Mesenchymal stem cell of Wharton's jelly (primary cell): ENCODE measurements around a stretch of chr4.

GRCh38 chr4:37662579-37663586, 23.3 kb downstream of the RELL1 start:
- CAGE, long polyA plus RNA, result no peak

- CAGE, long polyA plus RNA, result no peak
Measured at GRCh38 chr4:37676646-37677334, 9.4 kb downstream of the RELL1 start.

GRCh38 chr4:37685024-37685664, 1.0 kb downstream of the RELL1 start:
- CAGE, long polyA plus RNA, result no peak

DNA sequence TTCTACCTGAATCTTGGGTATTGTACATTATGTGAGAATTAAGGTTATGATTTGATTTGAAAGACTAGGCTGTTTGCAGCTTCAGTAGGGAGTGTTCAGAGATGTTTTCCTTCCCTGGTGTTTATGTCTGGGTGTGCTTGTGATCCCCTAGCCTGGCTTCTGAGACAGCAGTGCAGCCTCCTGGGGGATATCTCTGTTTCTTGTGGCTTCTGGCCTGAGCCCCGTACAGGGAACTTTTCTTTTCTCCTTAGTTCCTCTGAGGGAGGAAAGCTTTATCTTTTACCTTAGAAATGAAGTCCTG, 45.1 kb downstream of the PTTG2 start:
- CAGE, long polyA plus RNA, result no peak

- CAGE, long polyA plus RNA, result no peak
Measured at GRCh38 chr4:38082092-38082423, 121.9 kb downstream of the PTTG2 start.

DNA sequence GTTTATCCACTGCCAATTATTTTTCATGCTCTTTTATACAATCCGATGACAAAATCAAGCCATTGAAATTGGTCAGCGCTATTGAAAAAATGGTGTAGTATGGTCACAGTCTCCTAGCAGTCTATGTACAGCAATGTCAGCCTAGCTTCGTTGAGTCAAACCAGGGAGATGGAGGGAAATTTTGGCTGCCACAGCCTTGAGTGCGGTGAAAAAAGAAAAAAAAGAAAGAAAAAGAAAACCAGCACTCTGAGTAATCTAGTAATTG, 350.1 kb downstream of the PTTG2 start:
- CAGE, long polyA plus RNA, result no peak

DNA sequence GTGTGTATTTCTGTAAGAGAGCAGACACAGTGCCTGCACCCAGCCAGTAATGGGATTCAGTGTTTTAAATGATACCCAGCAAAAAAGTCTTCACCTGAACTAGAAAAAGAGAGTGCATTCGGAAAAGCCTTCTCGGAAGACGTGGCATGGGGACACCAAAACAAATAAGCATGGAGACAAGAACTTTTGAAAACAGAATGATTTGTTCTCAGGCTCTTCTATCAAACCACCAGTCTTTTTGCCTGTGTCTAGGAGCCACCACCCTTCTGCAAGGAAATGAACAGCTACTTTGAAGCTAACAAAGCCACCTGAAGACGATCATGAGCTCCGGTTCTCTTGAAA, 335.1 kb upstream of the KLF3 start:
- CAGE, long polyA plus RNA, result no peak

- CAGE, long polyA plus RNA, result no peak
Measured at GRCh38 chr4:38509512-38509890, 154.5 kb upstream of the KLF3 start.

GRCh38 chr4:38609567-38610159, 54.3 kb upstream of the KLF3 start:
- CAGE, long polyA plus RNA, result no peak

DNA sequence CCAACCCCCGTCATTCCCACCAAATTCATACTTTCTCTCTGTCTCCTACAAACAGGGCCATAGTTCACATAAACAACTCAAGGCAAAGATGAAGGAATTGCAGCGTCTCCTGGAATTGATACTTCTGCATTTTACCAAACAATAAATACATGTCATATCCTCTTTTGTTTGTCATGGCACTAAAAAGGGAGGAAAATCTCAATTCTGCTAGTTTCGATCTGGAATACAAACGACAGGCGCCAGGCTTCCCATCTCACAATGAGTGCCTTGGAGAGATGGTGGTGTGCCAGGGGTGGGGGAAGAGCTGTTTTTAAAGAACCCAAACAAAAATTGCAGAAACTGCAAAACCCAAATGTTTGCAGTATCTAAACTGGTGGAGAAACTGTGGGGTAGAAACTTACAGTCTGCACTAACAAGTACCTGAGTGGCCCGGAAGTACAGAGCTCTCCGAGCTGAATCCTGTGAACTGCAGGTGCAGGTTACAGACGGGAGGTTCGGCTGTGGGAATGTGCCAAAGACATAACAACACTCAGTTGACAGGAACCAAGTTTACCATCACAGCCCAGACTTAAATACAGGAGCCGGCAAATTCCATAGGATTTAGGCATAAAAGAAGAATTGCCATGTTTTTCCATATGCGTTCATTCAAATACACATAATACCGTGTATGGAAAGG, 53.0 kb upstream of the KLF3 start:
- CAGE, long polyA plus RNA, result no peak

GRCh38 chr4:38625474-38625937, 38.5 kb upstream of the KLF3 start:
- CAGE, long polyA plus RNA, result no peak

- CAGE, long polyA plus RNA, result no peak
Measured at GRCh38 chr4:38689048-38690036, 25.3 kb downstream of the KLF3 start.

- CAGE, long polyA plus RNA, result no peak
Measured at GRCh38 chr4:38693428-38694047, 29.5 kb downstream of the KLF3 start.

DNA sequence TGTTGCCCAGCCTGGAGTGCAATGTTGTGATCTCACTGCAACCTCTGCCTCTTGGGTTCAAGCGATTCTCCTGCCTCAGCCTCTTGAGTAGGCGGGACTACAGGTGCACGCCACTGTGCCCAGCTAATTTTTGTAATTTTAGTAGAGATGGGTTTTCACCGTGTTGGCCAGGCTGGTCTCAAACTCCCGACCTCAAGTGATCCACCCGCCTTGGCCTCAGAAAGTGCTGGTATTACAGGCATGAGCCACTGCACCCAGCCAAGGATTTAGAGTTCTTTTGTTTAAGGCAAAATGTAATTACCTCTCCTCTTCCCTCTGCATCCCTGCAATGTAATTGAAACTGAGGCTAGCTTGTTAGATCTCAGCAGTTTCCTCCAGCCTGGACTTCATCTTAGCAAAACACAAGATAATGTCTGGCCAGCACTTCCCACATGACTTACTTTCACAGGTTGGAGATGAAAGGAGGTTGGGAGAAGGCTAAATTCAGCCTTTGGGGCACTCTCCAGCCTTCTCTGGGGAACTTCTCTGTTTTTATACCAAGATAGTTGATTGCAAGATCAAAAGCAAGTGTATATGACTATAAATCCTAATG, 37.8 kb downstream of the KLF3 start:
- CAGE, long polyA plus RNA, result no peak

- CAGE, long polyA plus RNA, result no peak
Measured at GRCh38 chr4:38792694-38793083, 9.9 kb upstream of the TLR10 start.

DNA sequence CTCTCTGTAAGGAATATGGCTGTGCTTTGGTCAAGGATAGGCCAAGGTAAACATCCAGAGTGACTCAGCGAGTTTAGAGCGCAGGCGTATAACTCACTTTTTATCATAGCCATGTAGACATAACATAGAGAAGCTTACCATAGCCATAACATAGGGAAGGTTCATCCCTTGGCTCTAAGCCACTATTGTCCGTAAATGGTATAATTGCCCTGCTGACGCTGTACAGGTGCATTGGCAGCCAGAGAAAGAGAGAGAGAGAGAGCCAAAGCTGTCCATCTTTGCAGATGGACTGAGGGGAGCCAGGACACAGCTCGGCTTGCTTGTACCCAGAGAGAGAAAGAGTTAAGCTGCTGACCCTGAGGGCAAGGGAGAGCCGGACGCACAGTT, 1.9 kb downstream of the TLR1 start:
- CAGE, long polyA plus RNA, result no peak

DNA sequence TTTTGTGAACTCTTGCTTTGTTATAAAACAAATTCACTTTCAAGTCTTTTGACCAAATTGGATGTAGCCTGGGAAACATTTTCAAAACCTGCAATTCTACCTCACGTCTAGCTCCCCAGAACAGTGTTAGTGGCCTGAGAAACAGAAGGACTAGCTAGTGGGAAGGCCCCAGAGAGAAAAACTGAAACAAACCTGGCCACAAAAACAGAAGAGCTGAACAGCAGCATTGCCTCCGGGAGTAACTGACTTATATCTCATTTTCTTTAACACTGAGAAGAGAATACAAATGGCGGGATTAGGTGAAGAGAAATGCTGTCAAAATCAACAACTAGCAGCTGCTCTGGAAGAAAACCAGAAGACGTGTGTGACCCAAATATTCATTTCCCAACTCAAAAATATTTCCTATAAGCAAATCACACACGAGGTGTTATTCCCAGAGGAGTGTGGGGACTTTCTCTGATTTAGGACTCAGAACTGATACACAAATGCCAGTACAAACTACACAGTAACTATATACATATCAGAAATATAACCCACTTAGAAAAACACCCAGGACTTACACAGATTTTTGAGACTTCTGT, 387 bp downstream of the TLR1 start:
- CAGE, long polyA plus RNA, result no peak

- CAGE, long polyA plus RNA, result no peak
Measured at GRCh38 chr4:38950501-38951378, 81.5 kb downstream of the TMEM156 start.

DNA sequence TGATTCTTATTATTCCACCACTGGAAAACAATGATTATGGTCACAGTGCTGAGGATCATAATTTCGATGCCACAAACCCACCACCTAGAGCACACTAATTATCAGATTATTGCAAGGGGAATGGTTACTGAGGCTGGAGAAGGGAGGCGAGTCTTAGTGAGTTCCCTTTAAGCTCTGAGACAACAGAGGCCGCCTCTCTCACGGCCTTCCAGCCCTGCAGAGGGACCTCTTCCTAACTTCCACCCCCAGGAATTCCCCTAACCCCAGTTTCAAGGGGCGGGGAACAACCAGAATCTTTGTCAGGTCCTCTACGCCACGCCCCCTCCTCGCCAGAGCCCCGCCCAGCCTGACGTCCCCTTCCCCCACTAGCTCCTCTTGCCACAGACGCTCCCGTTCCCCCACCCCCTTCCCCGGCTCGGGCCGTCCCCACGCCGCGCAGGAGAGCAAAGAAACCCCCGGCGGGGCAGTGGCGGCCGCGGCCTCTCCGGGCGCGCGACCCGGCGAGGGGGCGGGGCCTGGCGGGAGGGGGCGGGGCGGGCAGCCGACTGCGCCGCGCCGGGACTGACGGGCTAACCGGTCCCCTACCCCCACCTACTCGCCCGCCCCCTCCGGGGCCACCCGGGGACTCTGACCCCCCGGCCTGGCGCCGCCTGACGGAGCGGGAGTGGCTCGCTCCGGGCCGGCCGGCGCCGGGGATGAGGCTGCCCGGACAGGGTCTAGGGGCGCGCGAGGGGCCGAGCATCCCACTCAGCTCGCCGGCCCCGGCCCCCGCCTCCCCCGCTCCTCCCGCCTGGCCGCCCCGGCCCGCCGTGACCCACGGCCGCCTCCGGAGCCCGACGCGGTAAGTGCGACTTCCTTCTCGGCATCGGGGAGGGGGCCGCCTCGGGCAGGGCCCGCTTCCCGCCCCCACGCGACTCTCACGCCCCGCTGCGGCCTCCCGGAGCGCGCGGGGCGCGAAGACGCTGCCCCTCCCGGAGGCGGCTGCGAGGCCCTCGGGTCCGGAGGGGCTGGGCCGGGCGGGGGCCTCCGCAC, 12.4 kb upstream of the TMEM156 start:
- CAGE, long polyA plus RNA, result no peak

- CAGE, long polyA plus RNA, result no peak
Measured at GRCh38 chr4:39306418-39306731, 59.8 kb downstream of the RFC1 start.